H9 (cell line): ENCODE data around the genes SLC22A1 and SLC22A3.

- PRO-cap: no peak
Measured at GRCh38 chr6:160055490-160056282, 65.9 kb upstream of the SLC22A1 start.

DNA sequence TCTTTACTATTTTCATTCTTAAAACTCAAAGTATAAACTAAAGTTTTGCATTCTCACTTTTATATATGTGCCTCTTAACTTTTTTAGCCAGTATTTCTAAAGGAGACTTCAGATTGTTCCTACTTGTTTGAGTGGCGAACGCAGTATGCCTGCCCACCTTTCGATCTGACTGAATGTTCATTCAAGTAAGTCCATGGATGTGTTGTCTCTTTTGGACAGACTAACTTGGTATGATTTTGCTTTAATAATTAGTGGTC, 57.0 kb upstream of the SLC22A1 start:
- PRO-cap: no peak

- PRO-cap: no peak
Measured at GRCh38 chr6:160102765-160104036, 18.4 kb upstream of the SLC22A1 start.

GRCh38 chr6:160120168-160120472, 1.5 kb upstream of the SLC22A1 start:
- PRO-cap: no peak

DNA sequence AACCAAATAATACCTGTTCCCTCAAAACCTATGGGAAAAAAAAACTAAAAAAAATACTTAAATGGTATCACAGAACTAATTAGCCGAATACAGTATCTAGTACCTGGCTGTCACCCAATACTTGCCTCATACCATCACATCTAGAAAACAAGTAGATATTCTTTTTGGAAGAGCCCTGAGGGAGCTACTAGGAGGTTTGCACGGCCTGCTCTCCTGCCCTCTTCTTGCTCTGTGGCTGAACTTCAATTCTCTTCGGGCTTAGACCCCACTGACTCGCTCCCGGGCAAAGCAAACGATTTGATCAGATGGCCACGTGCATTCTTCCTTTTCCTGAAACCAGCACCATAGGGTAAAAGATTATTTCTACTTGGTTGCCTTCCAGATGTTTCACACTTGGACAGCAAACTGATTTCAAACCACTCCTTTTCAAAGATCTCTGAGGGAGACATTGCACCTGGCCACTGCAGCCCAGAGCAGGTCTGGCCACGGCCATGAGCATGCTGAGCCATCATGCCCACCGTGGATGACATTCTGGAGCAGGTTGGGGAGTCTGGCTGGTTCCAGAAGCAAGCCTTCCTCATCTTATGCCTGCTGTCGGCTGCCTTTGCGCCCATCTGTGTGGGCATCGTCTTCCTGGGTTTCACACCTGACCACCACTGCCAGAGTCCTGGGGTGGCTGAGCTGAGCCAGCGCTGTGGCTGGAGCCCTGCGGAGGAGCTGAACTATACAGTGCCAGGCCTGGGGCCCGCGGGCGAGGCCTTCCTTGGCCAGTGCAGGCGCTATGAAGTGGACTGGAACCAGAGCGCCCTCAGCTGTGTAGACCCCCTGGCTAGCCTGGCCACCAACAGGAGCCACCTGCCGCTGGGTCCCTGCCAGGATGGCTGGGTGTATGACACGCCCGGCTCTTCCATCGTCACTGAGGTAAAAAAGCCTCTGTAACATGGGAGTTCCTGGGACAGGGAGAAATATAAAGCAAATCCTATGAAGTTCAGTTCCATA, at the start of gene SLC22A1:
Gene SLC22A1, plus strand, starts transcription at position 390 of the 999 bp plus-strand sequence.
- PRO-cap: no peak

- PRO-cap: no peak
Measured at GRCh38 chr6:160127844-160128366, 6.3 kb downstream of the SLC22A1 start.

GRCh38 chr6:160299510-160299875, 40.9 kb upstream of the SLC22A2 start:
- PRO-cap: no peak

GRCh38 chr6:160301269-160301603, 42.6 kb upstream of the SLC22A2 start:
- PRO-cap: no peak

DNA sequence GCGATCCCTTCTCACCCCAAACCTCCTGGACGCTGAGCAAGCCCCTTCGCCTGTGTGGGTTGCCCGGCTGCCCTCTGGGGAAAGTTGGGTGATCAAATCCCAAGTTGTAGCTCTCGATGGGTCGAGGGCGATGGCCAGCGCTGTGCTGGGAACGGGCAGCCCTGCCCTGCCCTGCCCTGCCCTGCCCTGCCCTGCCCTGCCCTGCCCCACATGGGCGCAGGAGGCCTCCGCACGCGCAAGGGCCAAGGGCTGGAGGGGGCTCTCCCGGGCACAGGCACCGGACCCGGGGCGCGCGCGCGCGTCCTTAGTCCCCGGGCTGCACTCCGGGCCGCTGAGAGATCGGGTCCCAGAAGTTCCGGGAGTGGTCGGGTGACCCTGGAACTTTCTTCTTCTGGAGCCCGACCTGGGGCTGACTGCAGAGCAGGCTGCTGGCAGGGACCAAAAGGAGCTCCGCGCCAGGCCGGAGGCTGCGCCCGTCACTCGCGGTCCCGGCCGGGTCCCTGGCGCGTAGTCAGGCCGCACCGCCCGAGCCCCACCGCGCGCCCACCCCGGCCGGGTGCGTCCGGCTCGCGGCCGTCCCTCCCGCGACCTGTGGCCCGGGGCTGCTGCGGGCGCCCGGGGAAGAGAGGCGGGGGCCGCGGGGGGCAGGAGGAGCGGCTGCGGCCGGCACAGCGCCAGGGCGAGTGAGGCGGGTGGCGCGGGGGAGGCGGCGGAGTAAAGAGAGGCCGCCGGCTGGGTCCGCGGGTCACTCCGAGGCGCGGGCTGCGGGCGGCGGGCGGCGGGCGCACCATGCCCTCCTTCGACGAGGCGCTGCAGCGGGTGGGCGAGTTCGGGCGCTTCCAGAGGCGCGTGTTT, at the start of gene SLC22A3:
Gene SLC22A3, plus strand, starts transcription at position 748 of the 855 bp plus-strand sequence.
- PRO-cap: unidirectional peak, plus-strand start at position 307 of the sequence; unidirectional peak, plus-strand start at position 418 of the sequence; bidirectional peak, plus-strand start at position 748 of the sequence, minus-strand start at position 593 of the sequence

- PRO-cap: no peak
Measured at GRCh38 chr6:160394129-160395156, 46.3 kb downstream of the SLC22A3 start.

- PRO-cap: no peak
Measured at GRCh38 chr6:160431135-160431429, 82.9 kb downstream of the SLC22A3 start.

DNA sequence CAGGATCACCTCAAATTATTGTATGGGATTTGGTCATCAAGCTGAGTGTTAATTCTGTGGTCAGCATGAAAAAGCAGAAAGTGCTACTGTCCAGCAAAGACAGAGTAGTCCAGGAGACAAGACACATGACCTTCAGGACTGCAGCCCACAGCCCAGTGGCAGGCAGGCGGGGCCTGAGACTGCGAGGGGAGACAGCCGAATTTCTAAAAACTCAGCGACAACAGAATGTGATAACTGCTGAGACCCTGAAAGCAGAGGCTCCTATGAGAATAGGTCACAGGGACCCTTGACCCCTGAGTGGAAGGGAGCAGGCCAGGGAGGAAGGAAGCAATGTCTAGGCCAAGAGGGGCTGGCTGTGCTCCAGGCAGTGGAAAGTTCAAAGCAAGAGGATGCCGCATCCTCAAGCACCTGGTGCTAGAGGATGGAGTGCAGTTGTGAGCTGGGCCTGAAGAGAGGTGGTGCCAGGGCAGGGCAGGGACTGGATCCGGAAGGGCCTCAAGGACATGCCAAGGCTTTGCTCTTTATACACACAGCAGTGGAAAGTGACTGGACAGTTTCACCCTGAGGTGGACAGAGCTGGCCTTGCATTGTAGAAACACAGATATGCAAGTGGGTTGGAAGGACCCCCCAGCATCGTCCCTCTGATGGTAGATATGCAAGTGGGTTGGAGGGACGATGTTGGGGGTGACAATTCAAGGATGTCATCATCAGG, 96.9 kb downstream of the SLC22A3 start:
- PRO-cap: no peak

DNA sequence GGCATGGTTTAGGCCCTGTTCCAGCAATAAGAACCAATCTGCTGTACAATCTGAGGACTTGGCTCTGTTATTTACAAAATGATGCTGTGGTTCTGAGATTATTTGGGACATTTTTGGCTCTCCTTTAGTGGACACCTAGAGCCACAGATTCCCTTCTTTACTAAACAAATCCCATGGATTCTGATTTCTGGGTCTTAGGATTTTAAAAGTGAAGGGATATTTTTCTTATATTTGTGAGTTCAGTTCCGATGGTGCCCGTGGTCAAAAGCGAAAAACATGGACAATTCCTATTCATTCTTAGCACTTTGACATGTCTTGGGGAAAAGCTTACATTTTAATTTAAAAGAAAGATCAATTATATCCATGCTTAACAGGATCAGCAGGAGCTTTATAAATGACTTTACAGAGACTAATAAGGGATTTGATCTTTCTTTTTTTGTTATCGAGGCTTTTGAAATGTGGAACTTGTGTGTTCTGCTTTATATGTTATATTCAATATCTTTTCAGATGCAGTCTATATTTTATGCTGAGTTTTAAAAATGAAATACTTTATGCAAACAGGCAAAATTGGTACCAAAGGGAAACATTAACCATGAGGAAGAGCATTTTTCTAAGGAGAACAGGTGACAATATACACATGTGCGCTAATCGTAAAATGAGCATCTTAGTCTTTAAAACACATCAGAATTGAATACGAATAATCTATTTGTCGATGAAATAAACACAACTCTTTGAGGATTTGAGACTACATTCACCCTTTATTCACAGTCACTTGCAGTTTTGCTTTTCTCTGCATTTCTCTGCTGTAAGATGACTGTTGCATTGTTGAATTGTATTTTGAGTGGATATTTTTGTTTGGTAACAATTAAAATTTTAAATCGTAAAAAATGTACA, 103.8 kb downstream of the SLC22A3 start:
- PRO-cap: no peak

DNA sequence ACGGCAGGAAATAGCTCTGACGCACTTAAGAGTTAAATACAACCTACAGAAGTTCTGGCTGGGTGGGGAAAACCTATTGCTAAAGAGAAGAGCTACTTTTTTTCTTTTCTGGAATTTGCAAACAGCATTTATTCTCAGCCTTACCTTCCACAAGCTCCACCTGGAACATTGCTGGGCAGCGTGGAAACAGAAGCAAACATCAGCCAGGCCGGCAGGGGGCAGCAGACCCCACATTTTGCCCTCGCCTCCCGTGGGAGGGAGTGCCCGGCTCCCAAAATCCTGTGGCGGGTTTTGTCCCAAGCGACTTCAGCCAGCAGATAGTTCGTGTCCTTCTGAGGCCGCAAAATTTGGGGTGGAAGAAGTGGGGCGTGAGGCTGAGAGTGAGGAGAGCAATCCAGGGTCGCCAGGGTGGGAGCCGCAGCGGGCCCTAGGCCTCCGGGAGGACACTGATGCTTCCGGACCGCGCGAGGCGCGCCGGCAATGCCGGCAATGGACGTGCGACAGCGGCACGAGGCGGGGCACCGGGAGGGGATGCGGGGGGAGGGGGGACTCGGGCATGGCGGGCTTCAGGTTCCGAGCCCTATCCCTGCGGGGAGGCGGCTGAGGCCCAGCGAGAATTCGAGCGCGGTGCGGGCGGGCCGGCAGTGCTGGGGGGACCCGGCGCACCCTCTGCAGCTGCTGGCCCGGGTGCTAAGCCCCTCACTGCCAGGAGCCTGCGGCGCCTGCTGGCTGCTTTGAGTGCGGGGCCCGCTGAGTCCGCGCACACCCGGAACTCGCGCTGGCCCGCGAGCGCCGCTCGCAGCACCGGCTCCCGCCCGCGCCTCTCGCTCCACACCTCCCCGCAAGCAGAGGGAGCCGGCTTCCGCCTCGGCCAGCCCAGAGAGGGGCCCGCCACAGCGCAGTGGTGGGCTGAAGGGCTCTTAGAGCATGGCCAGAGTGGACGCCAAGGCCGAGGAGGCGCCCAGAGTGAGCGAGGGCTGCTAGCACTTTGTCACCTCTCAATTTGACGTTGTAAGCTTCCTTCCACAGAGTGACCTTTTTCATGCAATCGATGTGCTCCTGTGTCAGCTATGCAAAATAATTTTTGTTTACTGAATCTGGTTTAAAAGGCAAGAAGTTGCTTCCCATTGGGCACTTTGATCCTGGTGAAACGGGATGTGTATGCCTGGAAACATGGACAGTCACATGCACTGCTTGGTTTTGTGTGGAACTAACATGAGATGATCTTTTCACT, 143.8 kb downstream of the LPA start:
- PRO-cap: bidirectional peak, plus-strand start at position 251 of the sequence, minus-strand start at position 170 of the sequence; bidirectional peak, plus-strand start at position 613 of the sequence, minus-strand start at position 491 of the sequence; bidirectional peak, plus-strand start at position 702 of the sequence, minus-strand start at position 671 of the sequence

DNA sequence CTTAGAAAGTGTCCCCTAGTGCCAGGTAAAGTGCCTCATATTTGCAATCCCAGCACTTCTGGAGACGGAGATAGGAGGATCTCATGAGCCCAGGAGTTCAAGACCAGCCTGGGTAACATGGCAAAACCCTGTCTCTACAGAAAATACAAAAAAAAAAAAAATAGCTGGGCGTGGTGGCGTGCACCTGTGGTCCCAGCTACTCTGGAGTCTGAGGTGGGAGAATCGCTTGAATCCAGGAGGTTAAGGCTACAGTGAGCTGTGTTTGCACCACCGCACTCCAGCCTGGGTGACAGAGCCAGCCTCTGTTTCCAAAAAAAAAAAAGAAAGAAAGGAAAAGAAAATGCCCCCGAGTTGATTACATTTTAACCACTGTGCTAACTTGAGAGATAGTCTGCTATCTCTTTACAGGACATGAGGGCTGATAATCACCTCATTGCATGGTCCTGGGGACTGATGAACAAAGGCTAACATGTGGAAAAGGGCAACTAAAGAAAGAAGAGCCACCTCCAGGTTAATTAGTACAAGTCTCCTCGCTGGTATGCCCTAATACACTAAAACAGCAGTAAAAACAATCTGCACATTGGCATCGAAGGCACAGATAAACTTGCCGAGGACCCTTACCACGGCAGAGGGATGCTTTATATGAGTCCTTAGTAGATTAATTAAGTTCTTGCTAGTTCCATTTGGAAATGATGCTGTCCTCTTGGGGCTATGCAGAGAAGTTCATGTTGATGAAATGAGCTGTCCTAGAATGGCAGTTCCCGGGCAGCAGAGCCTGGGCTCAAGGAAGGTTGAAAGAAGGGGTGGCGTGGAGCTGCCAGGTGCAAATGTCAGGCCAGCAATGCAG, 4.2 kb upstream of the PLG start:
- PRO-cap: no peak

GRCh38 chr6:160709045-160709482, 7.0 kb downstream of the PLG start:
- PRO-cap: no peak

GRCh38 chr6:160978638-160978883, 13.0 kb upstream of the MAP3K4 start:
- PRO-cap: no peak

- PRO-cap: bidirectional peak, plus-strand start at chr6:160992257, minus-strand start at chr6:160992056; bidirectional peak, plus-strand start at chr6:160992479, minus-strand start at chr6:160992418
Measured at GRCh38 chr6:160992144-160992741, 674 bp downstream of the MAP3K4 start.

DNA sequence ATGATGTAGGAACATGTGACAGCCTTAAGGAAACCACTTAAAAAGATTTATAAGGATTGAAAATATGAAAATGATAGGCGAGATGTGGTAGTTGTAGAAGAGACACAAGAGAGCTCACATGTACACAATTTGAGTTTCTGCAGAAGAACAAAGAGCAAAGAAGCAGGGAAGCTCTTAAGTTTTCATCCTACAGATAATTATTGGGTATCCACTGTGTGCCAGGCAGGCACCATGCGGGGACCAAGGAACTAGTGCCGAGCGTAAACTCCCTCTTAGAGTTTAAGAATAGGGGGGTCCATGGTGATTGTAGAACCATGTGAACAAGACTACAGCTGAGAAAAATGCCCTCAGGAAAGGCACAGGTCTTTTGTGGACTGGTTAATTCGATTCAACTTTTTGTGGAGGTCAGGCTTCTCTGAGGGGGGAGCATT, 85.0 kb downstream of the MAP3K4 start:
- PRO-cap: no peak

DNA sequence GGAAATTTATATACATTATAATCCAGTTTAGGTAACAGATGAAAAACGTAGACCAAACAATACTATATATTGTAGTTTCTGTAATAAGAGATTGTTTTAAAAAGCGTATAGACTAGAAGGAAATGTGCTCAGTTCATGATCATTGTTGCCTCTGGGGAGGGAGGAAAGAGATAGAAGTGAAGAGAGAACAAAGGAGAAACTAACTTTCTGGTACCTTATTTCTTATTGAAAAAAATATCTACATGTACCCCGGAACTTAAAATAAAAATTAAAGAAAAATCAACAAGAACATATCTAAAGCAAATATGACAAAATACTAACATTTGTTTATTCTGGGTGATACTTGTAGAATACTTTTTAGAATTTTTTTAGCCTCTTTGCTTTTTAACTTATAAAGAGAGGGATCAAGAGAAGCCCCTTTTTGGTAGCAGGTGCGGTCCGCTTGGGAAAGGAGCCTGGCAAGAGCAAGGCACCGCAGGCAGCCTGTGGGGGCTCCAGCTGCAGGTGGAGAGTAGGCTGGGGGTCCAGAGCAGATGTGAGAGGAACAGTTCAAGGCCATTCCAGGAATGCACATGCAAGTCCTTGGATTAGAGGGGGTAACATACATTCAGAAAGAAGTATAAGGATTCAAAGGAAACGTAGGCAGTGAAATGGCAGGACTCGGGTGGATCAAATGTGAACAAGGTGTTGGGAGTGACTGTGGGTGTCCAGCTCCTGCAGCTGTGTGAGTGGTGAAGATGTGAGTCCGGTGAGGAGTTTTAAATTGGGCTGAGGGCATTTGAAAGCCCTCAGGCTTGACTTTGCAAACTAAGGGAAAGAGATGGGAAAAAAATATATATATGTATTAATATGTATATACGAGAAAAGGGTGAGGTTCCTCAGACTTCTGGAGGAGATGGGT, 85.7 kb downstream of the MAP3K4 start:
- PRO-cap: no peak